Bronchus fibroblast of lung (primary cell): ENCODE measurements around a stretch of chr6.

GRCh38 chr6:6927295-6928379, 180.1 kb upstream of the RREB1 start:
- RAMPAGE, long total RNA, result no peak

DNA sequence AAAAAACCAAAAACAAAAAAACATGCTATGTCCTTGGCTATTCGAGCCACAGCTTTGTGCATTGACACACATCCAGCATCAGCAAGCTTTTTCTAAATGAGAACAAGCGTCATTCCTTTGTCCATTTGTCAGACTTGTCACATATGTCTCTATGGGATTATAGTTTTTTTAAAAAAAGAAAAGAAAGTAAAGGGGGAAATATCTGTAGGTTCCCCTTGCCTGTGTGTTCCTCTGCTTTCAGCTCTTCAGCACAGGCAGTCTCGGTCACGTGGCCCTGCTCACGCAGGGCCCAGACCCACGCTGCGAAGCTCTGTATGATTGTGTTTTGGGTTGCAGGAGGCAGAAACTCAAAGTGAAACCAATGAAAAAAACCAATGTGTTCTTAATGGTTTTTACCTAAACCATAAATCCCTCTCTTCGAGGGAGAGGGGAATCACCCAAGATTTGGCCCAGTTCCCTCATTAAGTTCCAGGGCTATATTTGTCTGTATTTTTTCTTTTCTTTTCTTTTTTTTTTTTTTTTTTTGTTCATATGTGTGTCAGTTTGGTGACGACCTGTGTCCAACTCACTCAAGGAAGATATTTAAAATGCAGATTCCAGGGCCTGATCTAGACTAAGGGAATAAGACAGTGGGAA, 34.0 kb upstream of the RREB1 start:
- RAMPAGE, long total RNA, result no peak

DNA sequence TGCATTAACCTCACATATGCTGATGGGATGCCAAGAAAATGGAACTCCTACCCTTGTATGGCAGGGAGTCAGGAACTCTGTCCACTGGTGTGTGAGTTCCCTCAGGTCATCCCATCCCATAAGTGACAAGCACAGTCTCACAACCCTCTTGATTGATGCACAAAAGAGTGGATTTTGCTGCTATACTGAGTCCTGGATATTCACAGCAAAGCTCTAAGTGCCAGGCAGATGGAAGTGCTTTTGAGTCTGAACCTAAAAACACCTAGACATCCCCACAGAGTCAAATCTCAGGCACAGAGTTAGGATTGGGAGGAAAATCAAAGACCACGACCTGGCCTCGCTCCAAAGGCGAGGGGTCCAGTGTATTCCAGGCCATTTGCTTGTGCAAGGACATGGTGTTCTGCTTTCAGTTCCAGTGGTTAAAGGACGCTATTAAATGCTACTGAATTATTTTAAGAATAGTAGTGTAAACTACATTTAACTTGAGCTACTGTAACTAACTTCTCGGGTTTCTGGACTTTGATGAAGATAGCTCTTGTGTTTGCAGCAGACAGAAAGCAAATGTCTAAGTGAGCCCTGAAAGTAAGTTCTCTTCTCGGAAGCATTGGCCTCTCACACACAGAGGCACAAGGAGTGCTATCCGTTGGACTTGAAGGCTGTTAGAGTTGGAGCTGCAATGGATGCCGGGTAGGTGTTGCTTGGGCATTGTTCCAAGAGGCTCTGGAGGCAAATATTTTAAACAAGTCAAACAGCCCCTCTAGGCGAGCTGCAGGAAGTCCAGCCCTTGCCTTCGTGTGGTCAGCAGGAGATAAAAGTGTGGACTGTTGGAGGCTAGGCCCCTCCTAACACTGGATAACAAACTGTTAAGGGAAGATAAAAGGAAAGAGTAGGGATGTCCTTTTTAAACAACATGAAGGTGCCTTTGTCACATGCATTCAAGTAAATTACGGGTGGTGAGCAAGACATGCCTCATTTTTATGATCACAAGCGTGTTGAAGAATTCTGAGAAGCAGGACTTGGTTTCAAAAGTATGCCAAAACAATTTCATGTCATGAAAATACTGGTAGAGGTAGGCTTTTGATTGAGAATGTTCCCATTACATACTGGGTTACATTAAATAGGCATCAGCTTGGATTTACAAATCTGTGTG, 57.1 kb downstream of the RREB1 start:
- RAMPAGE, long total RNA, result no peak

DNA sequence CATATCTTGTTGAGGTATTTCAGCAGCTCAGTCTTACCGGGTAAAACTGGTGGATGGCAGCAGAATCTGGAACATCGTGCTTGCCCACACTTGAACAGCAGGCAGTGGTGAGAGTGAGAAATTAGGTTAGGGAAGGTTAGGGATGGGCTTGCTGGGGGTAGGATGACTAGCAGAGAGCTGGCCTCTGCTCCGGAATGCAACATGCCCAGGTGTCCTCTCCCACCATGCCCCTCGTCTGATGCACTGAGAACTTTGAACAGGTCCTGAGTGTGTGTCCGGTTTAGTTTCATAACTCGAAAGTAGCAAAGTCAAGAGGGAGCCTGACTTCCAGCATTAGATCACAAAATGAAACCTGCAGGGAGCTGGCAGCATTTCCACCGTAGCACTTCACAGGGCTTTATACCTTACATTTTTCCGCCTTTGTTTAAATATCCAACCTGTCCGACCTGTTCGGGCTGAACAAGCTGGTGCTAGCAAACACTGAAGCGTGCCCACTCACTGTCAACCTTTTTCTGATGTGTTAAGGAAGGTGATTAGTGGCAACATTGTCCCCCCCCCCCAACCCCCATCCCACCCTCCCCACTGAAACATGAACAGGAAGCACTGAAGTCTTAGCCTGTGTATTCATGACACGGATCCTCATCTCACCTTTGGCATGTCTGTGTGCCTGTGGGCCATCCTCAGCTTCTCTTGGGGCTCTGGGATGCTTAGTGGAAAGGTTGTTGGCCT, 93.3 kb downstream of the RREB1 start:
- RAMPAGE, long total RNA, result no peak

DNA sequence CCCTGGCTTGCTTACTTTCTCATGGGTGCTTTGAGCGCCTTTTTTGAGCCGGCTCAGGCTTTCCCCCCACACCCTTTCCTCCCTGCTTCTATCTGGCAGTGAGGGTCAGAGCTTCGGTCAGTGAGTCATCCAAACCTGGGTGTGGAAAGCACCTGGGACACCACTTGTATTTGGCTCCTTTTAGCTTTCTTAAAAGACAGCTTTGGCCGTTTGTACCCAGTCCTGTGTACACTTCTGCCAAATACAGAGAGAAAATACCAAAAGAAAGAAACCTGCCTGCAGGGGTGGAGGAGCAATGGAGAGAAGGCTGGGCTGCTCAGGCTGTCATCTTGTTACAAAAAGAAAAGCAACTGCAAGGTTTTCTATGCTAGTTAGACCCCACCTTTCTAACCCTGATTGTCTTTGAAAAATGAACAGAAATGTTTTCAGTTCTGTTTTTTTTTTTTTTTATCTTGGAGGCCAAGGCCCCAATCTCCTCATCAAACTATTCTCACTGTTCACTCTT, 76.6 kb downstream of the SSR1 start:
- RAMPAGE, long total RNA, result no peak

DNA sequence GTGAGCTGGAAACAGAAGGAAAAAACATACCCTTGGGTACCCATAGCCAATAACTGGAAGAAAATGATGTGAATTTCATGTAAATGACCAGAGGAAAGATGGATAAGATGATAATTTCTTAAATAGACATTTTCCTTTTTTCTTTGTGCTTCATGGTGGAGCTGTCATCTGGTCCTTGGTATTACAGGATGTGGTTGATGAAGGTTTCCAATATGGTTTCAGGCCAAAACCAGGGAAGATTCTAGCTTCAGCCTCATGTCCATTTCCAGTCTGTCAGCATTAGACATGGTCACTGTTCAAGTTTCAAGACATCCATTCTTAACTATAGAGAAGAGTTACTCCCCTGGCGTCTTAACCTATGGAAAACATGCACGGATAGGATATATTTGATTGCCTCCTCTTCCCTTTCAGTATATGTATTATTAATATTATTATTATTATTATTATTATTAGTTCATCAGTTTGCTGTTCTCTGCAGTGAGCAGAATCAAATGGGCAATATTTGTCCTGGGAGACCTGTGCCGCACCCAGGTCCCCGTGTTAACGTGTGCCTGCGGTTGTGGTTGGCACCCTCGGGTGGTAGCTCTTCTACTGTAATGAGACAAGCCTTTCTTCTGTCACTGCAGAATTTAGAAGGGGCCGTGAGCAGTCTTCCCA, 63.5 kb downstream of the SSR1 start:
- RAMPAGE, long total RNA, result no peak

- RAMPAGE, long total RNA, result no peak
Observed at GRCh38 chr6:7250031-7250508, 62.9 kb downstream of the SSR1 start.

DNA sequence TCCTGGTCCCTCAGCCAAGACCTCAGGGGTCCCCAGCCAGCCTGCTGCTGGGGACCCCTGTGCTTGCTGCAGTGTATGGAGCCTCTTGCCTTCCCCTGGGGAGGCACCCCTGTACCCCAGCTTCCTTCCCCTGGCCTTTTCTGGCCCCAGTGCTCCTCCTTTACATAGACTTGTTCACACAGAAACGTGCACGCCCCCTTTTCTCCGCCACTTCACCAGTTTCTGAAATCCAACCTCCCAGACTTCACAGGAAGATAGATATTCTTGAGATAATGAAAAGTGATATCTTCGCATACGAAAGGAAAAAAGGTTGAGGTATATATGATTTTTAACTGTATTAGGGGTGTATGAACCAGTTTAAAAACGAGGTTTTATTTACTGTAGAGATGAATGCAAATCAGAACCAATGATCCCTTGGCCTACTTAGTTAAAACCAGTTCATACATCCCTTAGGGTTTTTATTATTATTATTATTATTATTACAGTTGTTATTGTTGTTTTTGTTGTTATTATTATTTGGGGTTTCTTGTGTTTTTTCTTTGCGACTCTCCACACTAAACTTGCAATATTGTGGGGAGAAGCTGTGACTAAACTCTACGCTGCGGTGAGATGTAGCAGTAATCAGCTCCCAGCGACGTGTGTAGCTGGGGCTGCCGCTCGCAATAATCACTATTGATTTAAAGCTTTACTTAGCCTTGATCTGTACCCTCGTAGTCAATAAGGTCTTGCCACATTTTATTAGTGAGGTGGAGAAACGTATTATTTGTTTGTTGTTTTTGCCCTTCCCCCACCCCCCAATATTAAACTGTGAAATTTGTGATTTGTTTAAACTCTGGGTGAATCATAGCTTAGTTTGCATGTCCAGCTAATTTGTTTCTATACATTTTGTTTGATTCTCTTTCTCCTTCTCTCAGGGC, 62.2 kb downstream of the SSR1 start:
- RAMPAGE, long total RNA, result no peak

DNA sequence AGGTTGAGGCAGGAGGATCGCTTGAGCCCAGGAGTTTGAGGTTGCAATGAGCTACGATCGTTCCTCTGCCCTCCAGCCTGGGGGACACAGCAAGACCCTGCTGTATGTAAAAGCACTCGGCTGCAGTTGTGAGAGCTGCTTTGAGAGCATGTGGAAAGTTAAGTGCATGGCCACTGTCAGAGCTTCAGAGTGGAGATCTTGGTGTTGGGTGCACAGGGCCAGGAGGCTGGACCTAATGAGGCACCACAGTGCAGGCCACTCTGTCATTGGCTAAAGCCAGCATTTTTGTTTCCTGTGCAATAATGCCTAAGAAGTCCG, 60.7 kb downstream of the SSR1 start:
- RAMPAGE, long total RNA, result no peak

- RAMPAGE, long total RNA, result no peak
Observed at GRCh38 chr6:7543849-7544908, 2.7 kb downstream of the DSP start.

GRCh38 chr6:7582532-7583383, 7.2 kb upstream of the SNRNP48 start:
- RAMPAGE, long total RNA, result no peak

- RAMPAGE, long total RNA, result no peak
Observed at GRCh38 chr6:7604863-7605650, 15.1 kb downstream of the SNRNP48 start.

- RAMPAGE, long total RNA, result no peak
Observed at GRCh38 chr6:7726352-7727100, 627 bp downstream of the BMP6 start.

- RAMPAGE, long total RNA, result no peak
Observed at GRCh38 chr6:7882212-7883127, 28.1 kb downstream of the TXNDC5 start.

- RAMPAGE, long total RNA, result no peak
Observed at GRCh38 chr6:7888630-7889190, 21.9 kb downstream of the TXNDC5 start.

- RAMPAGE, long total RNA, result no peak
Observed at GRCh38 chr6:8112651-8112850, 10.2 kb upstream of the EEF1E1 start.

GRCh38 chr6:8905840-8906330, 470.5 kb upstream of the SLC35B3 start:
- RAMPAGE, long total RNA, result no peak

DNA sequence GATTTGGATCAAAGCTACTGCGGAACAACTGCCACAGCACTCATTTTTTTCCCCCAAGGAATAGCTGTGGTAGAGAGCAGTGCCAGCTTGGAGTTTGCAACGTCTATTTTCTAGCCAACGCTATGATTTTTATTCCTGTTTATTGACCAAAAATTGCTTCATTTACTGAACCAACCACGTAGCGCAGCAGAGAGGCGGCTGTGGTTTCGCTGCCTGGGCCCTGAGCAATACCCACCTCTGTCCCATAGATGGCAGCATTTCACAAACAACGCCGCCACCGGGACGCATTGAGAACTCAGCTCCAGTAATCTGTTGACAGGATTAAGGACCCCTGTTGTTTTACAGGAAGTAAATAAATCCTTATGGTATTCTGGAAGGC, 547.7 kb upstream of the SLC35B3 start:
- RAMPAGE, long total RNA, result no peak

DNA sequence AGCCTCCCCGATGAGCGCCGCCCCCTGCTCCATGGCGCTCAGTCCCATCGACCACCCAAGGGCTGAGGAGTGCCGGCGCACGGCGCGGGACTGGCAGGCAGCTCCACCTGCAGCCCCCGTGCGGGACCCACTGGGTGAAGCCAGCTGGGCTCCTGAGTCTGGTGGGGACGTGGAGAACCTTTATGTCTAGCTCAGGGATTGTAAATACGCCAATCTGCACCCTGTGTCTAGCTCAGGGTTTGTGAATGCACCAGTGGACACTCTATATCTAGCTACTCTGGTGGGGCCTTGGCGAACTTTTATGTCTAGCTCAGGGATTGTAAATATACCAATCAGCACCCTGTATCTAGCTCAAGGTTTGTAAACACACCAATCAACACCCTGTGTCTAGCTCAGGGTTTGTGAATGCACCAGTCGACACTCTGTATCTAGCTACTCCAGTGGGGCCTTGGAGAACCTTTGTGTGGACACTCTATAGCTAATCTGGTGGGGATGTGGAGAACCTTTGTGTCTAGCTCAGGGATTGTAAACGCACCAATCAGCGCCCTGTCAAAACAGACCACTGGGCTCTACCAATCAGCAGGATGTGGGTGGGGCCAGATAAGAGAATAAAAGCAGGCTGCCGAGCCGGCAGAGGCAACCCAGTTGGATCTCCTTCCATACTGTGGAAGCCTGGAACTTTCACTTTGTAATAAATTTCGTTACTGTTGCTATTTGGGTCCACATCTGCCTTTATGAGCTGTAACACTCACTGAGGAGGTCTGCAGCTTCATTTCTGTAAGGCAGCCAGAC, 589.4 kb upstream of the SLC35B3 start:
- RAMPAGE, long total RNA, result no peak

GRCh38 chr6:9398712-9399478, 963.5 kb upstream of the SLC35B3 start:
- RAMPAGE, long total RNA, result no peak